ENCODE measurements around the genes TMEM207 and FGF12.

- RRBS = no CpG with 5 or more reads among the region's 3 CpGs
Measured at GRCh38 chr3:189791847-189792453, 160.8 kb downstream of the TP63 start.

DNA sequence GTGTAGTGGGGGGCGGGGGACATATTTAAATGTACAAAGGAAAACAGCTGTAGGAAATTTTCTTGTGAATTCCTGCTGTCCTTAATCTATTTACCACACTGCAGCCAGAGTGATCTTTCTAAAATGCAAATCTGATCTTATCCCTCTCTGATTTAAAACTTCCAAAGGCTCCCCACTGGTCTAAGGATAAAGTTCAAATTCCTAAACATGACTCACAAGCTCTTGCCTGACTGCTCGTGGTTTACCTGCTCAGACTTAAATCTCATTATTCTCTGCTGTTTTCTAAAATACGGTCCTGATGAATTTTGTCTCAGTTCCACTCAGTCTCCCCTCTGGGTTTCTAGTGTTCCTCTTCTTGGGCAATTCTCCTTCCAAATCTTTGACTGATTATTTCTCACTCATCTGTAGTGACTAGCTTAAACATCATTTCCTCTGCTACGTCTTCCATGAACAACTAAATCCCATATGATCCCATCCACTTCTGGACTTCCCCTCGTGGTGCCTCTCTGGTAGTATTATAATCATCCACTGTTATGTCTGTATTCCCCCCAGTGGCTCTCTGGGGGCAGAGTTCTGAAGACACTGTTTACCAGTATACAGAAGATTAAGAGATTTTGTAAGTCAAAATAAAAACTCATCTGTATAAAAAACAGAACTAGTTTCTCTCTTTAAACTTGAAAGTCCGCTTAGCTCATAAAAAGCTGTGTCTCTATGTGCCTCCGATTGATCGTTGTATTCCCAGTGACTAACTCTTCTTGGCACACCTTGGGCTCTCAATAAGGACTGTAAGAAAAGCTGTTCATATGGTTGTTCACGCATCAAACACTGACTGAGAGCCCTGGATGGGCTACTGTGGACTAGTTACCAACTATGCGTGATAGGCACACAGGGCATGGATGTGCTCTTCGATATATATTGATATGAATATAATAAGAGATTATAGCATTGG lies 108.2 kb downstream of the P3H2 start:
- RRBS = no CpG with 5 or more reads among the region's 11 CpGs

- RRBS = no CpG with 5 or more reads among the region's 9 CpGs
Measured at GRCh38 chr3:190121961-190122578, 1.4 kb upstream of the P3H2 start.

GRCh38 chr3:190386274-190386960 lies 1.5 kb upstream of the CLDN16 start:
- RRBS = no CpG with 5 or more reads among the region's 8 CpGs

DNA sequence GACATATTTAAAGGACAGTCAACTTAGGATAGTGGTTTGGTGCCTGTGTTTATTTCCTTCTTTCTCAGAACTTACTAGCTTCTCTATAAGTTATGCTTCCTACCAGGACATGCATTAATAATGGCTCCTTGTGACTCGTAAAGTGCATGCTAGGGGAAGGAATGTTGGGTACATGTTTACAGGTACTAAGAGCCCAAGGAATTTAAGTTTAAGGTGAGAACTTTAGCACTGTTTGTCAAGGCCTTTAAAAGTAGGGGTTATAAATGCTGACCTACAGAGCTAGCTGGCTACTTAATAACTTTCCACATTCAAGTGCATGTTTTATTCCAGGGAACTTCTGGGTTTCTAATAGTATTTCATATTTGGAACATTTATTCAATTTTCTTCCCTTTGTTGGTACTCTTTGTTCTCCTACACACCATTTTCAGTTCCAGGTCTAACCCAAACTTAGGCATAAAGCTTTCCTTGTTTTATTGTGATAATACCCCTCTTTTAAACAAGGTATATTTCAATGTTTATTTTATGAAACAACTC lies at the start of gene TMEM207:
Gene TMEM207 (minus strand): TSS at position 97 of the 534 bp plus-strand sequence.
- RRBS = no CpG with 5 or more reads among the region's 1 CpG

GRCh38 chr3:190618639-190619034 lies 104.8 kb downstream of the IL1RAP start:
- RRBS = no CpG with 5 or more reads among the region's 3 CpGs

DNA sequence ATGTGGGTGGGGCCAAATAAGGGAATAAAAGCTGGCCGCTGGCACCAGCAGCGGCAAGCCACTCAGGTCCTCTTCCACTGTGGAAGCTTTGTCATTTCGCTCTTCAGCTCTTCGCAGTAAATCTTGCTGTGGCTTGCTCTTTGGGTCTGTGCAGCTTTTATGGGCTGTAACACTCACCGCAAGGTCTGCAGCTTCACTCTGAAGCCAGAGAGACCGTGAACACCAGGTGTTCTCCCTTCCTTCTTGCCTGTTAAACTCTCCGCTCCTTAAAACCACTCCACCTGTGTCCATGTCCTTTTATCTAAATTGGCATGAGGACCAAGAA lies 164.2 kb downstream of the IL1RAP start:
- RRBS = no CpG with 5 or more reads among the region's 7 CpGs

GRCh38 chr3:192170089-192171338 lies 556.8 kb downstream of the FGF12 start:
- RRBS = no CpG with 5 or more reads among the region's 11 CpGs

DNA sequence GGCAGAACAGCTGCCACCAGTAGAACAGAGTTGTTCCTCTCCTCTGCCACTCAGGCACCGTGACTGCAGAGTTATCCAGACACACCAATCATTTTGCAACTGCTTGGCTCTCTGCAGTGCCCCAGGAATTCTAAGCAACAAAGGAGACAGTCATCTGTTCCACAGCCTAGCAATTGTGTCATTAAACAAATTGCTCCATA lies 281.6 kb downstream of the FGF12 start:
- RRBS = no CpG with 5 or more reads among the region's 1 CpG

DNA sequence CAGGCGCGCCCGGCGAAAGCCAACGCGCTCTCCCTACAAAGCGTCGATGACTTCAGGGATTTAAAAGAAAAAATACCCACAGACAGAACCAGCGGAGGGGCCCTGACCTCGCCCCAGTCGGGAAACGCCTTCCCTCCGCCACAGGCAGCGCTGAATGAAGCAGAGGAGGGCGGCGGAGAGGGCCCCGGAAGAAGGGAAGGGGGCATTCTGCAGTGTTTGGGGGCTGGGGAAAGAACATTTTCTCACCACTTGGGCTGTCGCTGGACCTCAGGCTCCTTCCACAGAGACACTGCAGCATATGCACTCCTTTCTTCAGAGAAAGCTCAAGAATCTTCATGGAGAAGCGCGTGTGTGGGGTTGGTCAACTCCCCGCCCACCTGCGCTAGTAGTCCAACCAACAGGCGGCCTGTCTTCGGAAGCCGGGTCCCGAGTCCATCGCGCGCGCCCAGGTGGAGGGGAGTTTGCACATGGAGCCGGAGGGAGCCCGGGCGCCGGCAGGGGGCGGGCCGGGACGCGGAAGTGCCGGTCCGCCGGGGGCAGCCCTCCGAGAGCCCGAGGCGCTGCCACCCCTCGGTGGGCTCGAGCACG lies 212.8 kb downstream of the FGF12 start:
- RRBS = 2% methylated on average over 14 of the region's 47 CpGs

GRCh38 chr3:192636408-192637540 lies 90.6 kb downstream of the FGF12 start:
- RRBS = no CpG with 5 or more reads among the region's 8 CpGs

DNA sequence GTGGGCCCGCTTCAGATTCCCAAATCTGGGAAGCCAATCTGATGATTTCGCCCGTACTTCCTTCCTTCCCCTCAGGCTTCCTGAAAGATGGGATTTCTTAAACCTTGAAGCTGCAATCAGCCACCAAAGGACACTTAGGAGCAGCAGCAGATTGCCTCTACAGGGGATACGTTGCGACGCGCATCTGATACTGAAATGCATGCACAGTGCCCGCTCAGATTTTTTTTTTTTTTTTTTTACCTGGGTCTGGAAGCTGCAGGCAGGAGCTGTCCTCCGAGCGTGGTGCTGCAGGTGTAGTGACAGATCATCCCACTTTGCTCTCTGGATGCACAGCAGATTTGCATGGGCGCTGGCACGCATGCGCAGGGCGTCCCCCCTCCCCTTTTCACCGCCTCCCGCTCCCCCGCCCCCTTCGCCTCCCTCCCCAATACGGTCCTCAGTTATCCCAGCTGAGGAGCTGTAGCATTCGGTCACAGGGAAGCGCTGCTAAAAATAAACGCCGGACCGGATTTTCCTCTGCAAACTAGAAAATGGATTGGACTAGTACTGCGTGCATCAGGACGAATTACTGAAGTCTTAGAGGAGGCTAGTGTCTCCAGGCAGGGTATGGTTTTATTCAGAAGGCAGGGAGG lies at the start of gene FGF12:
Gene FGF12 (minus strand): TSS at position 298 of the 632 bp plus-strand sequence.
- RRBS = no CpG with 5 or more reads among the region's 26 CpGs

- RRBS = no CpG with 5 or more reads among the region's 13 CpGs
Measured at GRCh38 chr3:192745075-192745566, 17.8 kb upstream of the FGF12 start.

- RRBS = no CpG with 5 or more reads among the region's 1 CpG
Measured at GRCh38 chr3:192840845-192841372, 76.7 kb downstream of the MB21D2 start.

GRCh38 chr3:193828231-193829129 lies 235.5 kb downstream of the OPA1 start:
- RRBS = no CpG with 5 or more reads among the region's 14 CpGs

DNA sequence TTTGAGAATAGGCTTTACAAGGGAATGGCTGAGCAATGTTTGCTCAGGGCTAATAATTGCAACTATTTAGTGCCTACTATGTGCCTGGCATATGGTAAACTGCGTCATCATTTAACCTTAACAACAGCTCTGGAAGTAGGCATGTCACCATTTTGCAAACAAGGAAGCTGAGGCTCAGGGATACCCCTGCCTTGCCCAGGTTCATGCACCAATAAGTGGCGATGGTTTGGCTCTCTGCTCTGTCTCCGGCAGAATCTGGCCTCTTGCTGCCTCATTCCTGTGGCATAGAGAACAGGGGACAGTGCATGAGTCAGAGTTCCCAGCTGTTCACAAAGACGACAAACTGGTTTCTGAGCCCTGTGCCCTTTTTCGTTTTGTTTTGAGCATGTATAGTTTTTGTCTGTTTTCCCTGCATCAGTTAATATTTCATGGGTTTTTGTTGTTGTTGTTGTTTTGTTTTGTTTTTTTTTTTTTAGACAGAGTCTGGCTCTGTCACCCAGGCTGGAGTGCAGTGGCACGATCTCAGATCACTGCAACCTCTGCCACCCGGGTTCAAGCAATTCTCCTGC lies 236.8 kb downstream of the OPA1 start:
- RRBS = no CpG with 5 or more reads among the region's 7 CpGs

- RRBS = 2% methylated on average over 19 of the region's 40 CpGs
Measured at GRCh38 chr3:194057963-194058859, 77.7 kb upstream of the HES1 start.

DNA sequence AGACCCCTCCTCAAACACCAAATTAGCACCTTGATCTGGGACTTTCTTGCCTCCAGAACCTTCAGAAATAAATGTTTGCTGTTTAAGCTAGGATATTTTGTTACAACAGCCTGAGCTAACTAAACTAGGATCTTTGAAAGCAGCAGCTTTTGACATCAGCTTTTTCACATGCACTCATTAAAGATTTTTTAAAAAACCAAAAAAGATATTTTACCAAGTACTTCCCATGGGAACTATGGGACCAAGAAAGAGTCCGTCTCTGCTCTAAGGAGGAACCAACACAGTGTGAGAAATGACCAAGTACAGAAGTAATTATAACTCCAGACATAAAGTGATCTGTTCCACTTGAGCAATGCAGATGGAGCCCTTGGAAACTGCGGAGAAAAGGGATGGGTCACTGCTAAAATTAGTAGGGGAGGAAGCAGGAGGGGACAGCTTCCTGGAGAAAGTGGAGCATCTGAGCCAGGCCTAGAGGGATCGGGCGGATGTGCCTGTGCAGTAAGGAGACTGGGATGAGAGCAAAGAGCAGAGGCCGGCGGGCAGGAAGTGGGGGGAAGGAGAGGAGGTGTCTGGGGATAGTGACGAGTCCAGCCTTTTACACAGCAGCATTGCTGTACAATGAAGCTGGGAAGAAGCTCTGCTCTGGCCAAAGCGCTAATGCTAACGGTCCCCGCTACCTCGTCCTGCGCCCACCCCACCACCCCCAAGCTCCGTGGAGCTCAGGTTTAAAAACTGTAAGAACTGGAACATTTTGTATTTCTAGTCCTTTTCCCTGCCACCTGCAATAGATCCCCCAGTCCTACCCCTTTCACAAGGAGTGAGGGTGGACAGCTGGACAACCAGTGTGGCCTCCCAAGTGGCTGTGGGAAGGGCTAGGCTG lies 53.2 kb upstream of the HES1 start:
- RRBS = no CpG with 5 or more reads among the region's 13 CpGs

DNA sequence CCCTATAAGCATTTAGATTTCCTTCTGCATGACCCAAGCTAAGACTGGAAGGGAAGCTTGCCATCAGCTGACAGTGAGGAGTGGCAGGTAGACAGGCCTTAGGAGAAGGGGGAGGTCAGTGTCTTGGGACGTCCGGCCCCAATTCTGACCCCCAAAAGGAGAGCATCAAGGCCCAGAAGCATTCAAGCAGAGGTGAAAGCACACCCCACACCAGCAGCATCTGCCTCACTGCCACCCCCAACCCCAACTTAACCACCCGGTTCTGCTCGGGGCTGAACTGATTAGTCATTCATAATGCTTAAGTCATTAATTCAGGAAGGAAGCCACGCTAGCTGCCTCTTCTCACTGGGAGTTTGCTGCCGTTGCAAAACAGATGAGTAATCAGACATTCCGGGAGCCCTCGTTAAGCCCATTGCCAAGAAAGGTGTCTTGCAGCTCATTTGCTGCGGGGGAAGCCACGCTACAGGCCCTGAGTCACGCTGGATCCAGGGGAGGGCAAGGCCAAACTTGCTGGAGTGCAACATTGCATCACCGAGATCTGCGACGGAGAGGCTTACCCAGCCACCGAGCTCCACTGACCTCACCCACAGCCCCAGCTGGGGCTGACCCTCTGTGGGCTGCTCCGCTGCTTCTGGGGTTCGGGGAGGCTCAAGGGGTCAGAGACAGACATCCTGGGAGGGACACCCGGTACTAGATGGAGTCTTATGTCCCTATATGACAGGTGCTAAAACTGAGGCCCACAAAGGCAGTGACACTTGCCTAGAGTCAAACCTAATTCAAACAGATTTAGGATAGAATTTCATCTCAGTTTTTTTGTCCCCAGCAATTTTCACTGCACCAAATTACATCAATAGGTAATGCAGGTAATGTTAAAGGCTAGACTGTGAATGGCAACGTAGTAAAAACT lies 46.4 kb upstream of the HES1 start:
- RRBS = no CpG with 5 or more reads among the region's 19 CpGs